B cell (primary cell): Measurements from ENCODE around the gene RBL2.

DNA sequence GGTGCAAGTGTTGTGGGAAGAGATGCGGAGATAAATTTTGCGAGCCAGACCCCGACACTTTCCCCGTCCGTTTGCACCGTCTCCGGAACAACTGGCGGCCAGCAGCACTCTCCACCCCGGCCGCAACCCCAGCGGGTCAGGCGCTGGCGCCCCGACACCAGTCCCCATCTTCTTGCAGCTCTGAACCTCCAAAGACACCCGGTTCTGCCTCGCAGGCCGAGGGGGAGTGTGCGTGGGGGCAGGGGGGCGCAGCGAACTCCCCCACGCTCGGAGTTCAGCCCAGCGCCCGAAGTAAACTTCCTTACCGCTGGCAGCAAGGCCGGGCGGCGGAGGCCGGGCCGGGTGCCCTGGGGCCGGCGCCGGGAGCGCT is 681 bp downstream of the SALL1 start:
- PRO-cap: no peak
- CAGE, long polyA plus RNA: no peak

DNA sequence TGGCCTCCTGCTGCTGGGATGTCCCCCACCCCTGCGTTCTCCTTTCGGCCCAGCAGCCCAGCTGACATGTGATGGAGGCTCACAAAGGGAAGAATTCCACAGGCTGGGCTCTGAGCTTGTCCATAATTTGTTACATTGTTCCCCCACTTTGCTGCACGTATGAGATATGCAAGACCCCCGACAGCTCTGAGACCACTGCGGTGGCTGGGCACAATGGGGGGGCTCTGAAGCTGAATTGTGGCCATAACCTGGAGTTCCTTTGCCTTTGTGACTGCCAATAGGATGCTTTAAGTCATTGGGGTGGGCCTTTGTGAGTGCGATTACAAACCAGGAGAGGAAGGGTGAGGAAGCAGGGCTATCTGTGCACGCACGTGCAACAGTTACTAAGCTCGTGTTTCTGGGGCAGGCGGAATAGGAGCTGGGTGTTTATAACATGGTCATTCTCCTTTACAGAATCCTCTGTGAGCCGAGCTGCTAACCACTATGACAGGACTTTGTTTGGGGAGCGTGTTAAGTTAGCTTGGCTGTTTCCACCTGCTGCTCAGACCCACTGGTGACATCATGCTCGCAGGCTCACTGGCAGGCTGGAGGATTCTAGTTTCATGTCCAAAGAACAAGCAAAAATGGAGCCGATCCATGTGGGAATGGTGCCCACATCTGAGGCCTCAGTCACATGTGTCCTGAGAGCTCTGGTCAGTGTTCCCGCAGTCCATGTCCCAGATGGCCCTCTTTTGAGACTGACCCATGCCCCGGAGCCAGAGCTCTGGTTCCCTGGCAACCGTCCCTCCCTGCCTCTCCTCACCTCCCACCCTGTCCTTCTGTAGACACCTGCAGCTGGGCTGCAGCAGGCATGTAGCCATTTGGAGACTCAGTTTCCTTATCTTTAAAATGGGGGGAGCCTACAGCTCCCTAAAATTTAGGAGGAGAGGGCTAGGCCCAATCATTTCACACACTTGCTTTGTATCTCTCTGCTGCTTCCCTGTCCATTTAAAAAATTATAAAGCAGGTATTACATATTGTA is 208.4 kb upstream of the SALL1 start:
- PRO-cap: no peak
- CAGE, long polyA plus RNA: no peak

GRCh38 chr16:51403023-51403487 is 252.0 kb upstream of the SALL1 start:
- PRO-cap: no peak
- CAGE, long polyA plus RNA: no peak

DNA sequence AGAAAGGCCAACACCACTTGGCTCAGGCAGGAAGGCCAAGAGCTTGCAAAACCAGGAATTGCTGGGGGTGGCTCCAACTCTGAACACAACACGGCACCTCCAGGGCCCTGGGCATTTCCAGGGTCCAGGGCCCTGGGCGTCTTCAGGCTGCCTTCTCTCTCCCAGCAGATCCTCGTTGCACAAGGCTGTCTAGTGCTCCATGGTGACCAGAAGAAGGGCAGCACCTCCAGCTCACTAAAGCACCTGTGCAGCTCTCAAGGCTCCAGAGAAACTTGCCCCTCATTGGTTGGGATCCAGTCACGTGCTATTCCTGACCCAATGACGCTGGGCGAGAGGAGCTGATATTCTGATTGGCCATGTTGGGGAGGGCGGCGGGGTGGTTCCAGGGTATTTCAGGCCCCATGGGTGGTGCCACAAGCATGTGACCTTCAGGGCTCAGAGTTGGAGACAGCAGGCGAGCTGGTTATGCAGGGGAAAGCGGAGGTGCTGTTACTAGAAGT is 309.2 kb downstream of the TOX3 start:
- PRO-cap: no peak
- CAGE, long polyA plus RNA: no peak

GRCh38 chr16:52577862-52578741 is 31.2 kb upstream of the TOX3 start:
- PRO-cap: no peak
- CAGE, long polyA plus RNA: no peak

DNA sequence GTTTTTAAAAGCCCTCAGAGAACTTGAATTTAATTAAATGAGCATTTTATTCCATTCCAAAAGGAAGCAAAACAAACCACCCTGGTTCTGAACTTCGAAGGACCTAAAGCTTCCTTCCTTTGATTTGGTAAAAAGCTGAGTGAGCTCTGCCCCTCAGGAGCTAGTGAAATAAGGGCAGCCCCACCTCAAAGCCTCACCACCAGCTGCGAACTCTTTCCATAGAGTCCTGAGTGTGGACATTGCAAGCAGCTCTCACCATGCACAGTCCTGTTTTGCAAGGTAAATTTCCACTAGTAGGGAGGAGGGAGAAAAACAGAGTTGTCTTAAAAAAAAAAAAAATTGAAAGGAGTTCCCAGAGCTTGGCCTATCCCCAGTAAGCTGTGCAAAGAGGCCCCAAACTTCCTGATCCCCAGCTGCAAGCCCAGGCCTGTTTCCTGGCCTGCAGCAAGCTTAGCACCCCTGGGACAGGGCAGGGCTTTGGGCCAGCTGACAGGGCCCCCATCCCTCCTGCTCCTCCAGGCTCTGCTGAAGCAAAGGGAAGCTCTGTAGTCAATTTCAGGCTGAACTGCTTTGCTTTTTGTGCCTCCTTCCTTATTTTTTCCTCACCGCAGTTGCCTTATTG is 11.1 kb downstream of the CHD9NB start:
- PRO-cap: no peak
- CAGE, long polyA plus RNA: no peak

DNA sequence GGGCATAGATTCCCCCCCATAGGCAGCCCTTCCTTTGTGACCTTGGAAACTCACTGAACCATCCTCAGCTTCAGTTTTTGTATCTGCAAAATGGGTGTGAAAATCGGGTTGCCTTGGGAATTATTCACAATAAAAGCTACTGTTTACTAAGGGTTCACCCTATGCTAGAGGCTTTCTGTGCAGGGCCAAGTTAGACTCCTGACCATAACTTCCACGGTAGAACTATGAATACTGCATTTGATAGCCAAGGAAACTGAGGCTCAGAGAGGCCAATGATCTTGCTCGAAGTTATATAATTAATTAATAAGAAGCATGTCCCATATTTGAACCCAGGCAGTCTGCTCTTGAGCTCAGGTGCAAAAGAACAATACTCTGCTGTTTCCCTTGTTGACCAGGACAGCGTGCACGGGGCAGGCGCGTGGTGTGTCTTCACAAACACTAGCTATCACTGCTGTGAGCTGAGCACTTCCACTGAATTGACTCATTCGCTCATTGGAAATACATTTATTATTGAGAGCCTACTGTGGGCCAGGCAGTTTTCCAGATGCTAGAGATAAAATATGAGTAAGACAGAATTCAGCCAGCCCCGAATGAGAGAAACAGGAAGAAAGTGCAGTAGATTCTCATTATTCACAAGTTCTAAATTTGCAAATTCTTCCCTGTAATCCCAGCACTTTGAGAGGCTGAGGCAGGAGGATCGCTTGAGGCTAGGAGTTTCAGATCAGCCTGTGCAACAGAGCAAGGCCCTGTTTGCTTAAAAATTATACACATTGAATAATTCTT is 1.6 kb downstream of the CHD9 start:
- PRO-cap: no peak
- CAGE, long polyA plus RNA: no peak

- PRO-cap: bidirectional peak, plus-strand start at chr16:53131036, minus-strand start at chr16:53130803; unidirectional peak, plus-strand start at chr16:53131265; bidirectional peak, plus-strand start at chr16:53131583, minus-strand start at chr16:53131304
- CAGE, long polyA plus RNA: start-site peak on the plus strand at chr16:53131028-53131041, 57 and 51 reads in 2 replicates
These were observed 76.3 kb downstream of the CHD9 start for GRCh38 chr16:53130836-53131802.

- PRO-cap: no peak
- CAGE, long polyA plus RNA: no peak
These were observed 164.9 kb downstream of the CHD9 start for GRCh38 chr16:53219594-53220185.

DNA sequence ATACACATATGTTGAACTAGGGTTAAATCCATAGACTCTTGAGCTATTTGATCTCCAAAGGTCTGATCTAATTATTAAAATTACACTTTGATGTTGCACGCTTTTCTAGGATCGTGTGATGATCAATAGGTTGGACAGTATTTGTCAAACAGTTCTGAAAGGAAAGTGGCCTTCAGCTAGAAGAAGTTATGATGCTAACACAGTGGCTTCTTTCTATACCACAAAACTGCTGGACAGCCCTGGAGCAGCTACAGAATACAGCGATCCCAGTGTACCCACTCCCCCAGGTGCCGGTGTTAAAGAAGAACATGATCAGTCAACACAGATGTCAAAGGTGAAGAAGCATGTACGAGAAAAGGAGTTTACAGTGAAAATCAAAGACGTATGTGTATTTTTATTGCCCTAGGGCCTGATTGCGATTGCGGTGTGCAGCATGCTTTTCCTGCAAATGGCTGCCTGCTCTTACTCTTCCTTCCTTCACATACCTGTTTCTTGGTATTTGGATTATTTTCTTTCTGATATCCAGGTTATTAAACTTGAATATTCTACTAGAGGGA is 126.6 kb upstream of the RBL2 start:
- PRO-cap: no peak
- CAGE, long polyA plus RNA: no peak

- PRO-cap: no peak
- CAGE, long polyA plus RNA: no peak
These were observed 61.0 kb upstream of the RBL2 start for GRCh38 chr16:53372821-53374082.

- PRO-cap: bidirectional peak, plus-strand start at chr16:53434454, minus-strand start at chr16:53434381; unidirectional peak, plus-strand start at chr16:53434687; bidirectional peak, plus-strand start at chr16:53434874, minus-strand start at chr16:53434892
- CAGE, long polyA plus RNA: no peak
These were observed at the start of gene RBL2 for GRCh38 chr16:53434305-53435067. Gene RBL2 (plus strand): TSS chr16:53434471.

- PRO-cap: no peak
- CAGE, long polyA plus RNA: no peak
These were observed 4.1 kb downstream of the AKTIP start for GRCh38 chr16:53498892-53499316.

GRCh38 chr16:53756583-53757075 is 52.7 kb downstream of the FTO start:
- PRO-cap: no peak
- CAGE, long polyA plus RNA: no peak

DNA sequence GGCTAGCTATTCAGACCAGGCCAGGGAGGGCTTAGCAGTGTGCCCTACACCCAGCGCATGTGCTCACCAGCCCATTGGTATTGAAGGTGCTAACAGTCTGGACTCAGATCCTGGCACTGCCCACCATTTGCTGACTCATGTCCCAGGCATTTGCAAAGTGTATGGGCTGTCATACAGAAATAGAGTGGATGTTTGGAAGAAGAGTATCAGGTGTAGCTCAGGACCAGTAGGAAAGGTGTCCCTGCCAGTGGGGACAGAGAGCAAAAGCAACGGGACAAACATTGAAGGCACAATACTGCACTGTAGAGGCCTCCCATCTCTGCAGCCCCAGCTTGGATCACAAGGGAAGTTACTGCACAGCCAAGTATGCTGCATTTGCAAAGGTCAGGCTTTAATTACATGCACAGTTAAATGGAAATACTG is 220.0 kb downstream of the IRX3 start:
- PRO-cap: no peak
- CAGE, long polyA plus RNA: no peak

DNA sequence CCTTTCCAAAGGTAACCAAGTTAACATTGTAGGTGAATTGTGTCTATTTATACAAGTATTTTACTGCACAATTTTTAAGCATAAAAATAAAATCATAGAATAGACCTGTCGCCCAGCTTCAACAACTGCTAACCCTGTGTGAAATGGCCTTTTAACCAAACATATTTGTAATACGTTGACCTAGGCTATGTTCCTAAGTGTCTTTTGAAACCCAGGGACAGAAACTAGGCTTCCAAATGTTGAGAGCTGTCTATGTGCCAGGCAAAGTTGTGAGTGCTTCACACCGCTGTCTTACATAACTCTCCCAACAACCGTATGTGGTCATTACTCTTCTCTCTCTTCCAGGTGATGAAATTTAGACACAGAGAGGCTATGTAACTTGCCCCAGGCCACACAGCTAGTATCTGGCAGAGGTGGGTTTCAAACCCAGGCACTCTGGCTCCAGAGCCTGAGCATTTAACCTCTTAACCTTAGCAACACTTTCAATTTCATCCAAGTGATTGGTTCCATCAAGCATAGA is 160.8 kb downstream of the IRX3 start:
- PRO-cap: no peak
- CAGE, long polyA plus RNA: no peak

- PRO-cap: no peak
- CAGE, long polyA plus RNA: no peak
These were observed 121.1 kb downstream of the IRX3 start for GRCh38 chr16:54165379-54166010.

- PRO-cap: no peak
- CAGE, long polyA plus RNA: no peak
These were observed 292 bp upstream of the IRX3 start for GRCh38 chr16:54286857-54287300.

DNA sequence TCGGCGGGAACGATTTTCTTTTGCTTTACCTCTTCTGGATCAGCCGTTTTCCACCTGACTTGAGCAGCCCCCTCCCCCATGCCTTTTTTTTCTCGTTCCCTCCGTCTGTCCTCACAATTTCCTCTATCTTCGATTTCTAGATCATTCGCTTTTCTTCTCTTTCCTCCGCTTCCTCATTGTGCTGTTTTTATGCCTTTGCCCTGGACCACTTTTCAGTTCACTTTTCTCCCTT is 4.0 kb upstream of the IRX3 start:
- PRO-cap: no peak
- CAGE, long polyA plus RNA: no peak

- PRO-cap: no peak
- CAGE, long polyA plus RNA: no peak
These were observed 278.9 kb upstream of the IRX5 start for GRCh38 chr16:54651822-54652156.